Cardiac atrium fibroblast (primary cell): Measurements from ENCODE around the gene ATP8A2.

- RAMPAGE, long total RNA = no peak
Observed at GRCh38 chr13:23466132-23467018, 32.9 kb upstream of the SACS start.

DNA sequence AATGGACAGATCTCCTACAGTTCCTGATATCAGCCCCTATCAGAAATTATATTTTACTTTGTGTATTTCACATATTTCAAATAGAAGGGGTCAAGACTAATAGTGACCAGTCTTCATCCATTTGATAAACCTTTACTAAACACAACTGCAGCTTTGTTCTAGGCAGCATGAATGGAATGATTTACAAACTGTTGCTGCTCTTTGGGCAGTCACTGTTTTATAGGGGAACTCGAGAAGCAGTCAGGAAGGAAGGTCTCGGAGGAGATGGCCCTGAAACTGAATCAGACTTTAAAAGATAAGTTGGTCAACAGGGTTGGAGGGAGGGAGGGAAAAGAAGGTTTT lies 37.2 kb upstream of the SACS start:
- RAMPAGE, long total RNA = no peak

- RAMPAGE, long total RNA = no peak
Observed at GRCh38 chr13:23599175-23599906, 29.1 kb downstream of the TNFRSF19 start.

DNA sequence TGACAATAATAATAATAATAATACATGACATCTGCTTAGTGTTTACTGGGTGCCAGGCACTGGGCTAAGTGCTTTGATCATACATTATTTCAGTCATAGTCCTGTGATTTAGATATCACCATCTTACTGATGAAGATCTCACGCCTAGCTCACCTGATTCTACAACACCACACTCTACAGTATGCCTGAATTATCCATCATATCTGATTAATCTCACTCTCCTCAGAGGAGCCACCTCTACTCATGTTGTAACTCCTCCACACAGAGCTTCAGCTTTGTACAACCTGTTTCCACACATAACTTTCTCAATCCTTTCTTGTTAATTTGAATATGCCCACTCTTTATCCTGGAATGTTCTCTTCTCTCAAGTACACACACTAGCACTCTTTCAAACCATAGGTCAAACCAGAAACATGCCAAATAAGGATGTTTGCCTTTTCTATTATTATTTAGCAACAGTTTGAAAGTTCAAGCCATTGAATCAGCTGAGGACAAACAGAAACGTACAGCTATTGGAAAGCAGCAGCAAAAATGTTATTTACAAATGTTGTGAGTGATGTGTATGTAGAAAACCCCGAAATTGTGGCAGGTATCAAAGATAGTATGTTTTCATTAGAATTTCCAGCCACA lies 110.4 kb downstream of the MIPEP start:
- RAMPAGE, long total RNA = no peak

DNA sequence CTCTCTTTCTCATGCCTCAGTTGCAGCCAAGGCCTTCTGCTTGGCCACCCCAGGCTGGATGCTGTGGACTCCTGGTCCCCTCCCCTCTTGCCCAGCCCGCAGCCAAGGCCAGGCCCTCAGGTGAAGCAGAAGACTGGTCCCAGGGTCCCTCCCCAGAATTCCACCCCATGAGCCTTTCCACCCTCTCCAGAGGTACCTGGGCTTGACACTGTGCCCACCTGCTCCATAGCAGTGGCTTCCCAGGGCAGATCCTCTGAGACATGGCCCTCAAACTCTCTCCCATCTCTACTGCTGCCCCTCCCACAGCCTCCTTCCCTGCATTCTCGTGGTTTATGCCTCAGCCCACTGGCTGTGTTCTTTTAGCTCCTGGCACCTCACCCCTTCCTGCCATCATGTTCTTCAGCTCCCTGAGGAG lies 61.8 kb upstream of the MIPEP start:
- RAMPAGE, long total RNA = no peak

DNA sequence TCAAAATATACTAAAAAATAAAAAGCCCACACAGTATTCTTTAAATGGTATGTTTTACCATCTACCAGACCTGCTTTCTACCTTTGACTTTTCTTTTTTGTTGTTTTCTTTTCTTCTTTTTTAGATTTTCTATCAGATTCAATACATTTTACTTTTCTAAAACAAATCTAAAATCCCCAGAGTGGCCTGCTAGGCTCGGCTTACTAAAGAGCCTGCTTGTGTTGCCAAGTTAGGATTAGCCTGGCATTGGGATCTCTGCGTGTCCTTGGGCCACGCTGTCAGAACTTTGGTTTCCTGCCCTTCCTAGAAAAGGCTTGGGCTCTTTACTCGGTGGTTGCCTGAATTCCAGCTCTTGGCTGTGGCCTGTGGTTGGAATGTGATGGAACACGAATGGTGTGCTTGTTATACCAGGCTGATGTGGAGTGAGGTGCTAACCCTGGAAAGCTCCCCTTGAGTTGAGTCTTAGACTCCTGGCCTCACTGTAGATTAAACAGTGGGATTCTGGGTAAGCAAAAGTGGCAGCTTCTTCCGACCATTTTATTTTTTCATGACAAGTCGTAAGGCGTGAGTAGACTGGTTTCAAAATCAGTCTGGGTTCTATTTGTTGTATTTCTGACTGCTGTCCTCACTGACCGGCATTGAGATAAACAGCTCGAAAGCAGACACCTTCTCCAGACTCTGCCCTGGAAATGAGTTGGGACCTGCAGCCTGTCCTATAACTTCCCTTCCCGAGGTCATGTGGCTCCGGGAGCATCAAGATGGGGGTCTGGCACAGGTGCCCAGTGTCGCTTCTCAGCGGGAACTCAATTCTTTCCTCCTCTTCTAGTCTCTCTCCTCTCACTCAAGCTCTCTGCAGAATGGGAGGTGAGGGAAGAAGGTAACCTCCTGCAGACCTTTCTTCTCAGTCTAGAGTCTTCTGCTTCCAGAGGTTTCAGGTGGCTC lies 8.6 kb downstream of the SPATA13 start:
- RAMPAGE, long total RNA = no peak

DNA sequence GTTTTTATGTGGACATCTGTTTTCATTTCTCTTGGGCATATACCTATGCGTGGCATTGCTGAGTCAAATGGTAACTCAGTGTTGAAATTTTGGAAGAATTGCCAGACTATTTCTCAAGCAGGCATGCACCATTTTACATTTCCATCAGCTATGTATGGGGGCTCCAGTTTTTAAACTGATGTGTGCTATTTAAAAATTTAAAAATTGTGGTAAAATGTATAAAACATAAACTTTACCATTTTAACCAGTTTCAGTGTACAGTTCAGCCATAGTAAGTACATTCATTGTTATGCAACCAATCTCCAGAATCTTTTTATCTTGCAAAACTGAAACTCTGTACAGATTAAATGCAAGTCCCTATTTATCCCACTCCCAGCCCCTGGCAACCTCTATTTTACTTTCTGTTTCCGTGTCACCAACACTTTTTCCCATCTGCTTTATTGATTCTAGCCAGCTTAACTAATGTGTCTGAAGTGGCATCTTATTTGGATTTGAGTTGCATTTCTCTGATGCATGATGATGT lies 18.8 kb downstream of the SPATA13 start:
- RAMPAGE, long total RNA = no peak

- RAMPAGE, long total RNA = no peak
Observed at GRCh38 chr13:24184415-24184842, 23.9 kb downstream of the SPATA13 start.

GRCh38 chr13:24194328-24194924 lies 33.9 kb downstream of the SPATA13 start:
- RAMPAGE, long total RNA = no peak

- RAMPAGE, long total RNA = no peak
Observed at GRCh38 chr13:24217956-24218429, 57.5 kb downstream of the SPATA13 start.

DNA sequence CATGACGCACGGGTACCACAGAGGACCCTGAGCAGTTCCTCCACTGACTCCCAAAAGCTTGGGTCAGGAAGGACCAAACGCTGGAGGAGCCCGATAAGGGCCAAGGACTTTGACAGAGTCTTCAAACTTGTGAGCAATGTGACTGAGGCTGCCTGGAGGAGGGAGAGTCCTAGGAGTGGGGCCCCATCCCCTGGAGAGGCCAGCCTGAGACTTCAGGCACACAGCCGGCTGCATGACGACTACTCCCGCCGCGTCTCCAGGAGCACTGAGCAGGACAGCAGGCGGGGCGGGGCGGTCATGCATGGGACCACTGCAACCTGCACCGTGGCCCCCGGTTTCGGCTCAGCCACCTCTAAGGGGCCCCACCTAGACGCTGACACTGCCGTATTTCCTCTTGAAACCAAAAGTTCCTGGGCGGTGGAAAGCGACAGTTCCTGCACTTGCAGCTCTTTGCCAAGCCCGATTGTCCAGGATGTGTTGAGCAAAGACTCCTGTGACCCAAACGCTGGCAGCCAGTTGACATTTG lies 63.3 kb downstream of the SPATA13 start:
- RAMPAGE, long total RNA = no peak

GRCh38 chr13:24288369-24288735 lies 21.0 kb upstream of the C1QTNF9 start:
- RAMPAGE, long total RNA = no peak

GRCh38 chr13:24295827-24296183 lies 13.6 kb upstream of the C1QTNF9 start:
- RAMPAGE, long total RNA = no peak

DNA sequence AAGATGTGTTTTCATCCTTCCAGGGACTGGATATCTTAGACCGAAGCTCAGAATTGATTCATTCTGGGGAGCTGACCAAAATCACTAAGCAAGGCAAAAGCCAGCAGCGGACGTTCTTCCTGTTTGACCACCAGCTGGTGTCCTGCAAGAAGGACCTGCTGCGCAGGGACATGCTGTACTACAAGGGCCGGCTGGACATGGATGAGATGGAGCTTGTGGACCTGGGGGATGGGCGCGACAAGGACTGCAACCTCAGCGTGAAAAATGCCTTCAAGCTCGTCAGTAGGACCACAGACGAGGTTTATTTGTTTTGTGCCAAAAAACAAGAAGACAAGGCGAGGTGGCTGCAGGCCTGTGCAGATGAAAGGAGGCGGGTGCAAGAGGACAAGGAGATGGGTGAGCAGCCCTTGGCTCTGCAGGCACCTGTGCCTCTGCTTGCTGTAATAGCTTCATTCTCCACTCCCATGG lies 12.0 kb upstream of the C1QTNF9 start:
- RAMPAGE, long total RNA = no peak

DNA sequence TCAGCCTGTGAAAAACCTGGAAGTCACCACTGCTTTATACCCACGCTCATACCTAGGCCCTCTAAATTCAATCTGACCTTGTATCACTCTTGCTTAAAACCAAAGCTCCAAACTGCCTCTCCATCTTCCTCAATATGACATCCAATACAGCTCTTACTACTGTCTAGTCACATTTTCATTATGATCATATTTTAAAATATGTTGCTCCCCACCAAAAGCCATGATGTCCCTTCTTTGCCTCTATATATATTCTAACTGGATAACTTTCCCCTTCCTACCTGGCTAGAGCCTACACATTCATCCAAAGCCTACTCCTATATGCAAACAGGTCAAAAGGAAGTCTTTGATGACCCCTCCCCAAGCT lies 53.8 kb downstream of the MTMR6 start:
- RAMPAGE, long total RNA = no peak

DNA sequence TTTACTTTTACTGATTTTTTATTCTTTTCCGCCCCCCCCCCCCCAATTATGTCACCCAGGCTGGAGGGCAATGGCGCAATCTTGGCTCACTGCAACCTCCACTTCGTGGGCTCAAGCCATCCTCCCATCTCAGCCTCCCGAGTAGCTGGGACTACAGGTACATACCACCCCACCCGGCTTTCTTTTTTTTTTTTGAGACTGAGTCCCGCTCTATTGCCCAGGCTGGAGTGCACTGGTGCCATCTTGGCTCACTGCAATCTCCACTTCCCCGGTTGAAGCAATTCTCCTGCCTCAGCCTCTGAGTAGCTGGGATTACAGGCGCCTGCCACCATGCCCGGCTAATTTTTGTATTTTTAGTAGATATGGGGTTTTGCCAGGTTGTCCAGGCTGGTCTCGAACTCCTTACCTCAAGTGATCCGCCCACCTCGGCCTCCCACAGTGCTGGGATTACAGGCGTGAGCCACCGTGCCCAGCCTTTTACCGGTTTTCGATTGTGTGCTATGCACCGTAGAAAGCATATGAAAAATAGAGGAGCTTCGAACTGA lies 1.9 kb downstream of the MTMR6 start:
- RAMPAGE, long total RNA = no peak

DNA sequence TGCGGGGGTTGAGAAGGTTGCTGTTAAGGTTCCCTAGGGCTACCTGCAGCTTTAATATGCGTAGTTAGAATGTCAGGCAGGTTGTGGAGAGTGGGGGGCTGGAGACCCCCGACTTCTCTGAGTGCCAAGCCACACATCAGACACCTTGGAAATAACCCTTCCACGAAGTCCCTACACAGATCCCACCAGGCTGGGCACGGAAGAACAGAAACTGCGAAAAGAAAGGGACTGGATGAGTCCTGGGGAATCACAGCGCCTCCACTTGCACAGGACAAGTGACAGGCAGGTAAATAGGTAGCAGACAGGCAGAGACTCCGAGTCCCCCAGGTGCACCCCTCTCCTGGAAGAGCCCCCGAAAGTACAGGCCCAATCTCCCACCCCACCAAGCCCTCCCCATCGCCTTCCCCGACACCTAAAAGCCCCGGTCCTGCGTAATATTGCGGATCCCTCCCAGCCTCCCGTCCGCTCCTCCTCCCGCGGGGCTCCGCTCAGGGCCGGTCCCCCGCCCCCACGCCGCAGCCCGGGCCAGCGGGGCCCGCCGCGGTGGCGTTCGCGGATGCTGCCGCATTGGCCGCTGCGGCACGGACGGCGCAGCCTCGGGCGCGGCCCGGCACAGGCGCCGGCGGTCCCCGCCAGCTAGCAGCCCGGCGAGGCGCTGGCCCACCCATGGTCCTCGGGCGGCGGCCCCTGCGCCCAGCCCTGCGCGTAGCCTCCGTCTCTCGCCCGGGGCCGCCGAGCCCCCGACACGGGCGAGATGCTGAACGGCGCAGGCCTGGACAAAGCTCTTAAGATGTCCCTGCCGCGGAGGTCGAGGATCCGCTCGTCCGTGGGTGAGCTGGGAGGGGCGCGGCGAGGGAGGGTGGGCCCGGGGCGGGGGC lies at the start of gene ATP8A2:
Gene ATP8A2, plus strand, starts transcription at position 516 of the 878 bp plus-strand sequence.
- RAMPAGE, long total RNA = no peak

- RAMPAGE, long total RNA = no peak
Observed at GRCh38 chr13:25771969-25772352, 279.9 kb downstream of the SHISA2 start.

DNA sequence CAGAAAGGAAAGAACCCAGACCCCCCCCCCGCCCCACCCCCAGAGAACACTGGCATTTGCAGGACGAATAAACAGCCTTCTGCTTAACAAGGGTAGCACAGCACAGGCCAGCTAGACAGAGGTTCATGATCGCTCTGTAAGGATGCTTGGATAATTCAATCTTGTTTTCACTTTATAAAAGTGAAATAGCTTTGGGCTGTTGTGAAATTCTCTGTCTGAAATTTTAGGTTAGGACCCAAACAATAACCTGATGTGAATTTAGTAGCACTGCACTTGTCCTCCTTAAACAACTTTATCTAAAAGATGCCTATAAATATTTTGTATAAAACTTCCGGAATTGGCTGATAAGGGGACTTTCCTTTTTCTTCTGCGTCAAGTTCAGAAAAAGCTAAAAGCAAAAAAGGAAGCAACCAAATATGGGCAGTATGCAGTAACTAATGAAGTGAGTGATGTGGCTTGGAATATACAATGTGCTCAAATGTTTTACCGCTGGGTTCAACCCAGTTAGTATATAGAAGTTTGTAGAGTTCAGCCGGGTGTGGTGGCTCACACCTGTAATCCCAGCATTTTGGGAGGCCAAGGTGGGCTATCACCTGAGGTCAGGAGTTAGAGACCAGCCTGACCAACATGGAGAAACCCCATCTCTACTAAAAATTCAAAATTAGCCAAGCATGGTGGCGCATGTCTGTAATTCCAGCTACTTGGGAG lies 163.6 kb downstream of the SHISA2 start:
- RAMPAGE, long total RNA = no peak

DNA sequence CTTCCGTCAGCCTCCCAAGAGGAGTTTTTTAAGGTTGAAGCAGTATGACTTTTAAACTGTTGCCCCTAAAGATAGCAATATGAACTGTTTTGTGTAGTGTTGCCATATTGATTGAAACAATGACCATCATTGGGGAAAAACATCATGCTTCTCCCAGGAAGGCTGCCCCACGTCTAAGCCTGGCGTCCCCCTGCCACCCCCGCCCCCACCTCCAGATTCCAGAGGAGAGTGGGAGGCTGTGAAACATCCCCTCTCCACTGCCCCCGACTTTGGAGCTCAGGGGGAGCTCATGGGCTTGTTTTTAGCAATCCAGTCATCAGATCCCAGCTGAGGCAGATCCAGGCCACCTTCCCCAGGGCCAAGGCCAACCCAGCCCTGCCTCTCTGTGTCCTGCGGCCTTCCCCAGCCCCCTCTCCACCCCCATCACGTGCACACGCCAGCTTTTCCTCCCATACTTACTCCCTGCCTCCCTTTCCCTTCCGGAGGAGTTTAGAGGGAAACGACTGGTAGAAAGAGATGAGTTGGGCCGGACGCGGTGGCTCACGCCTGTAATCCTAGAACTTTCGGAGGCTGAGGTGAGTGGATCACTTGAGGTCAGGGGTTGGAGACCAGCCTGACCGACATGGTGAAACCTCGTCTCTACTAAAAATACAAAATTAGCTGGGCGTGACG lies 38.8 kb downstream of the SHISA2 start:
- RAMPAGE, long total RNA = no peak